Natural killer cell (primary cell): ENCODE measurements around the genes GLS and NABP1.

DNA sequence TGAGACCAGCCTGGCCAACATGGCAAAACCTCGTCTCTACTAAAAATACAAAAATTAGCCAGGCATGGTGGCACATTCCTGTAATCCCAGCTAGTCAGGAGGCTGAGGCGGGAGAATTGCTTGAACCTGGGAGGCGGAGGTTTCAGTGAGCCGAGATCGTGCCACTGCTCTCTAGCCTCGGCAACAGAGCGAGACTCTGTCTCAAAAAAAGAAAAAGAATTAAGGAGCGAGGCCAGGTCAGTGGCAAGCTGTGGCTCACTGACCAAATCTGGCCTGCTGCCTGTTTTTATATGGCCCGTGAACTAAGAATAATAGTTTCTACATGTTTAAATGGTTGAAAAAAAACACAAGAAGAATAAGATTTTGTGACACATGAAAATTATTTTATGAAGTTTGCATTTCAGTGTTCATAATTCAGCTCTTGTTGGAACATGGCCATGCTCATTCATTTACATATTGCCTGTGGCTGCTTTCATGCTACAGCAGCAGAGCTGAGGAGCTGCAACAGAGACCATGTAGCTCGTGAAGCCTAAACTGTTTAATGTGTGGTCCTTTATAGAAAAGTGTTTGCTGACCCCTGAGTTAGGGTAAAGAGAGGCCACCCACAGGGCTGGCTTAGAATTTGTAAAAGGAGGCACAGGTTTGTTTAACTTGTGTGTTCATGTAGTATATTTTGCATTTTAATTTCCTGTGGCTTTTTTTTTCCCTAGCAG is 59.4 kb downstream of the MFSD6 start:
- PRO-cap, result no peak

GRCh38 chr2:190488541-190489027 is 45.9 kb downstream of the NEMP2 start:
- PRO-cap, result no peak

DNA sequence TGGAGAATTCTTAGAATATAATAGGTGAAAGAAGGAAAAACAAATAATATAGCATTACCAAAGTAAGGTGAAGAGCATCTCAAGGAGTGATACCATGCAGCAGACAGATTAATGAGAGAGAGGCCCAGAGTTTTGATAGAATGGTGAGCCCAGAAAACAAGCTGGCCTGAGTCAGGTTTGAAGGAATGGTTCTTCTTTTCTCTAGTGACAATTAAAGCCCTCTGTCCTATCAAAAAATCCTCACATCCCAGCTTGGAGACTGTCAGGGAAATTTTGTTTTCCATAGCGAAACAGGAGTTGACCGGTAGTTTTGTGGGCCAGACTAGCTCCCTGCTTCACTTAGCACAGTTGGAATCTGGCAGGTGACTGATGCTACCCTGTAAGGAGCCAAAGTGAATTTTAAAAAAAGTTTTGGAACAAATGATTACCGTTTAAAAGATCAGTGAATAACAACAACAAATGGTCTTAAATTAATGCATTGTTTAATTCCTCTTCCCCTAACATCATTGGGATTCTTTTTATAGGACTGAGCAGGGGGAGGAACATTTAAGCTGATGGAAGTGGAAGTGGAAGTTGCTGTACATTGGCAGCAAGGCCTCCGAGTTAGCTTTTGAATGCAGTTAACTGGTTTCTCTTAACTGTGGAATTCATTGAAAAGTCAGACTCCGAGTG is 6.7 kb downstream of the NAB1 start:
- PRO-cap, result no peak

GRCh38 chr2:190791487-190792119 is 89.0 kb upstream of the GLS start:
- PRO-cap, result no peak

GRCh38 chr2:190880714-190881136 is at the start of gene GLS:
Gene GLS (plus strand): TSS chr2:190880821.
- PRO-cap, result bidirectional peak, plus-strand start at chr2:190880821, minus-strand start at chr2:190880593

DNA sequence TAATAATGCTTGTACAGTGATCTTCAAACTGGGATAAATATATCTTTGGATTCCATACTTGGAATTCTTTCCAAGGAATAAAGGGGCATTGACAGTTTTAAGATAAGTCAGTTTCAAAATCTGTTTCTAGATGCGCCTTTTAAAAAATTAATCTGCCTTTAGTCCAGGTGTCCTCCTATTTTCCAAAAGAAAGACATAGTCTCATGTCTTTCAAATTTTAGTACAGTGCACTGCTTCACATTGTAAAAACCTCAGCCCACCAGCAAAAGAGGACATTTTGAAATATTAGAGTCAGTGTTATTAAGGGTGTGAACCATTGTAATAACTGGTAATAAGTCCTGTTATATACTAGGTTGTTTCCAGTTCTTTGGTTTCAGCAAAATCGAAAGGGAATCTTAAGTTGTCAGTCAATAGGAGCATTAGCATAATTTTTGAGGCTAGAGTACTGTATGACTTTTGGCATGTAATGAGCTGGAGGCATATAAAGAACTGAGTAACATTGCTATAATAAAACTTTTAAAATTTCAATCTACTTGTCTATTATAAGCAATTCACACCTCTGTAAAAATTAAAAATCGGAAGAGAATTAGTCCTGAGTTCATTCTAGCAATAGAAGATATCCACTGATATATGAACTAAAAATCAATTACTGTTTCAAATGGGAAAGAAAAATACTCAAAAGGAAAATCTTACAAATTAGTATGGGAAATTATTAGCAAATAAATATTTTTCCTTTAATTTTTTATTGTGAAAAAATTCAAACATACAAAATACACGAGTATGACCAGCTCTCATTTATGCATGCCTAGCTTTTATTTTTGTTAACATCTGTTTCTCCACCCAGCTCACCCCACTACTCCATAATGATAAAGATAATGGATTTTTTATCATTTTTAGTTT is 35.1 kb downstream of the GLS start:
- PRO-cap, result no peak

GRCh38 chr2:191013110-191013428 is 902 bp downstream of the STAT1 start:
- PRO-cap, result no peak

DNA sequence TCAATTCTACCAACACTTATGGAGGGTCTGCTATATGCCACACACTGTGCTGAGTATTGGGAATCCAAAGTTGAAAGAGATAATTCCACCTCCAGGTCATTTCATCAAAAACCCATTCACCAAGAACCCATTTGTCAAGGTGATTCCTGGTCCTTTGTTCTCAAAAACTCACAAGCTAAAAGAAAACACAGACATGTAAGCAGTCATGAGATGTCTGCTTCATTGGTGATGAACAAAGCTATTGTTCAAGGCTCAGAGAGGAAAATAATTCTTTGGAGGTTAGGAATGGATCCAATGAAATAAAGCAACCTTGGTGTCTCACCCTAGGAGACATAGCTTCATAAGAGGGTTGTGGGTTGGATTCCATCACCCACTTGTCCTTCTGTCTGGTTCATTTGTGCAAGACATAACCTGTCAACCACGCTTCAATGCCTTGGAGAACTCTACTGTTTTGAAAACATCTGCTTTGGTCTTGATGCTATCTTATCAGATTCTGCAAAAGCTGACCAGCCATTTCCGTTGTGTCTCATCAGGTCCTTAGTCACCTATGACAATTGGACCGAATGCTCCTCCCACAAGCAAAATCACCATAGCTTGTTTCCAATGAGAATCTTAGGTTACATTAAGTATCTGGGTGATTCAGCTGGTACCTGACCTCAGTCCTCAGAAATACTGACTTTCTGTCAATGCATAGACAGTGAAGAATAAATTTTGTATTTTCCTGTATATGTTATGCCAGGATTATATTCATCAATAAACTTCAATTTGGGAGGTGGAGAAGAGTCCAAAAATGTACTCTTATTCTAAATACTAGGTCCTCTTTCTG is 35.5 kb downstream of the STAT4 start:
- PRO-cap, result bidirectional peak, plus-strand start at position 616 of the sequence, minus-strand start at position 453 of the sequence

DNA sequence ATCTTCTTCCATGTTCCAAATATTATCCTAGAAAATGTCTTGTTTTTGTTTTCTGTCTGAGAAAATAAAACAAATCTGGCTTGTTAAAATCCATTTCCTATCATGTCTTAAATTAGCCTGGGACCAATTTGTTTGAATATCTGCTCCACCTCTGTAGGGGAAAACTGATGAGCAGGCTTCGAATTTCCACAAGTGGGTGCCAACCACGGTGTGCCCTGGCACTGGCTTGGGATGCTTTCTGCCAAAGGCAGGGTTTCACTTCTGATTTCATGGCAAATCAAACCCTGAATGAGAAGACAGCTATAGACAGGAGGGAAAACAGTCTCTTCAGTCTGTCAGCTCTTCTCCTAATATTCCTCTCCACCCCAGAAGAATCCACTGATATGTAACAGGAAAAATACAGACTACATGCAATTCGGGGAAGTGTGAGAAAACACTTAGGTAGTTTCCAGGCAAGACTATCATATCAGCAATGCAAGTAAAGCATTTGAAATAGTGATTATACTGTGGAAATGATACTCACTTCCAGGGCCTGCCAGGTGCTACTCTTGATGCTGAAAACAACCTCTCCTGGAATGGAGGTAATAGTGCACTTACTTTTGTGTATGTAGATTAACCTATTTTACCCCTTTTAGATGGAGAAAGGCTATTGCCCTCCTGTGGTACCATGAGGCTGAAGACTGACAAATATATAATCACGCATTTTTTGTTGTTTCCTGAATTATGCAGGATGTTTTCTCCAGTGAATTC is 33.8 kb upstream of the STAT4 start:
- PRO-cap, result no peak

DNA sequence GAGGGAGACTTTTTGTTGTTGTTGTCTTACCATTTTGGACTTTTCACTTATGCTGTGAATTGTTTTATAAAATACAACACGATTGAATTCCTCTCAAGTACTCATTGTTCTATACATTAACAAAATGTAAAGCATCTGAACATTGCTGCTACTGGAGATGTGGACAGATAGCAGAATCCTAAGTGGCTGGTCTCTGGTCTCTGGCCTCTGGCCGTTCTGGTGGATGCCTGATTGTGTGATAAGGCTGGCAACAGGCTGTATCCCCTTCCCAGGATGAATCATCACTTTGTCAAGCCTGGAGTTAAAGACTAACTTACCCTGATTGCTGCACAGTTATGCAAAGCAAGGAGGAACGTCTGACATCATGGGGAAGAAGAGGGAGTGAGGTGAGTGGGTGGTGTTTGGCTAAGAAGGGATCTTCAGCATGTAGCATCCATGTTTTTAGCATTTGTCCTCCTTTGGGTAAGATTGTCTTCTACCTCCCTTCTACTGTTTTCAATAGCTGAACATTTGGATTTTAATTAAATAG is 2.5 kb downstream of the MYO1B start:
- PRO-cap, result no peak

- PRO-cap, result no peak
These were observed 60.9 kb downstream of the MYO1B start for GRCh38 chr2:191305907-191306636.

GRCh38 chr2:191318574-191319330 is 73.5 kb downstream of the MYO1B start:
- PRO-cap, result no peak

- PRO-cap, result no peak
These were observed 119.0 kb downstream of the MYO1B start for GRCh38 chr2:191364041-191364784.

DNA sequence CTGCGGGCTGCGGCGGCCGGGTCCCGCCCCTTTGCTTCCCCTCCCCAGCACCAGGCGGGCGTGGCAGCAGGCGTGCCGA is 105 bp upstream of the NABP1 start:
- PRO-cap, result no peak

- PRO-cap, result bidirectional peak, plus-strand start at chr2:191678136, minus-strand start at chr2:191677860
These were observed at the start of gene NABP1 for GRCh38 chr2:191678071-191678359. Gene NABP1 (plus strand): TSS chr2:191678136.

GRCh38 chr2:191687680-191688381 is 9.9 kb downstream of the NABP1 start:
- PRO-cap, result no peak

- PRO-cap, result no peak
These were observed 12.2 kb downstream of the NABP1 start for GRCh38 chr2:191690106-191690567.

GRCh38 chr2:191692351-191693565 is 14.8 kb downstream of the NABP1 start:
- PRO-cap, result no peak

DNA sequence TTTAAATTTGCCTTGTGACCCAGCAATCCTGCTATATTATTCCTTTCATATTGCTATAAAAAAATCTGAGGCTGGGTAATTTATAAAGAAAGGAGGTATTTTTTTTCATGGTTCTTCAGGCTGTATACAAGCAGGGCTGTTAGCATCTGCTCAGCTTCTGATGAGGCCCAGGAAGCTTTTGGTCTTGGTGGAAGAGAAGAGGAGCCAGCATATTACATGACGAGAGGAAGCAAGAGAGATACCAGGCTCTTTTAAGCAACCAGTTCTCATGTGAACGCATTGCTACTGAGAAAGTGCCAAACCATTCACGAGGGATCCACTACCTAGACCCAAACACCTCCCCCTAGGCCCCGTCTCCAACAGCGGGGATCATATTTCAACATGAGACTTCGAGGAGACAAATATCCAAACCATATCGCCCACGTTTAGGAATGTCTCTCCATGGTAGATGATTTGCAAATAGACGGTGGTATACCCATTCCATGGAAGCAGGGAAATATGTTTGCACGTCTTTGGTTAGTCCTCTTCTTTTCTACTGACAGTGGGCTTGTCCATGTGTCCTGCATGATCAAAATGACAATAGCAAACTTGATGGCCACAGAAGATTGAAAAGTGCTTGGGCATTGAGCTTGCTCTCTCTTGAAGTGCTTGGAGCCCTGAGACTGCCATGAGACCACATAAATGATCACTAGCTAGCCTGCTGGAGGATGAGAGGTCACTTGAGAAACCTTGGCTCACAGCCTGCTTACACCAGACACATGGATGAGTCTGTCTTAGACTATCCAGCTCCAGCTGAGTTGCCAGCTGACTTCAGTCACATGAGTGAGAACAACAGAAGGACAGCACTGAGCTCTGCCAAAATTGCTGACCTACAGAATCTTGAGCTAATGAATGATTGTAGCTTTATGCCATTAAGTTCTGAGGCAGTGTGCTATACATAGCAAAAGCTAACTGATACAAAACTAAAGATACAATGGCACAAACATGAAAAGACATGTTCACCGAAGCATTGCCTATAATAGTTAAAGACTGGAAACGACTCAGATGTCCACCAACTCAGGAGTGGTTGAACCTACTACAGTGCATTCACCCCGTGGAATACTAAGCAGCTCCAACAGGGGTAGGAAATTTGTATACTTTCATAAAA is 17.9 kb downstream of the NABP1 start:
- PRO-cap, result no peak

DNA sequence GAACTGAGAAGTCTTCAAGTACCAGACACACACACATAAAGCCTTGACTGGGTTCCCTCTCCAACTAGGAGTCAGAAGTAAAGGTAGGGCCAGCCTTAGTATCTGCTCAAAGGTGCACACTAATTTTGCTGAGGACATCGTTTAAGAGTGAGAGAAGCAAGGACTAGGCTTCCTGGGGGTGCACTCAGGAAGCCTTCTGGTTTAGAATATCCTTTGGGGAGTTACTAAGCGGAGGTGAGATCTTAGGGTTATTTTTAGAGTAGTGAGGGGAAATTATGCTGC is 9.8 kb downstream of the CAVIN2 start:
- PRO-cap, result no peak